Cerebellum (tissue), 5 donors: ENCODE results near the gene TECPR2.

- PRO-cap, 3 experiments = peak in 3 of 3 experiments; most common plus-strand start chr14:102363089 (in 2); most common minus-strand start chr14:102362838 (in 1)
- RAMPAGE, long total RNA = start-site peak on the minus strand at chr14:102362868-102362884, 144 and 99 reads in 2 replicates
These were observed at the start of gene TECPR2 for GRCh38 chr14:102362774-102364060. TECPR2 (plus strand) TSS chr14:102362941.

DNA sequence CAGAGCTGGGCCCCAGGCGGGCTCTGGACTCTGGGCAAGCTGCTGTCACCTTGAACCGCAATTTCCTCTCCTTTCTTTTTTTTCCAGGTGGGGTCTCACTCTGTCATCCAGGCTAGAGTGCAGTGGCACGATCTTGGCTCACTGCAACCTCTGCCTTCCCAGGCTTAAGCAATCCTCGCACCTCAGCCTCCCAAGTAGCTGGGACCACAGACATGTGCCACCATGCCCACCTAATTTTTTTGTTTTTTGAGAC lies 54.3 kb downstream of the ANKRD9 start:
- PRO-cap, 3 experiments = peak in 2 of 3 experiments; most common minus-strand start position 69 of the sequence (in 2)
- RAMPAGE, long total RNA = no peak

DNA sequence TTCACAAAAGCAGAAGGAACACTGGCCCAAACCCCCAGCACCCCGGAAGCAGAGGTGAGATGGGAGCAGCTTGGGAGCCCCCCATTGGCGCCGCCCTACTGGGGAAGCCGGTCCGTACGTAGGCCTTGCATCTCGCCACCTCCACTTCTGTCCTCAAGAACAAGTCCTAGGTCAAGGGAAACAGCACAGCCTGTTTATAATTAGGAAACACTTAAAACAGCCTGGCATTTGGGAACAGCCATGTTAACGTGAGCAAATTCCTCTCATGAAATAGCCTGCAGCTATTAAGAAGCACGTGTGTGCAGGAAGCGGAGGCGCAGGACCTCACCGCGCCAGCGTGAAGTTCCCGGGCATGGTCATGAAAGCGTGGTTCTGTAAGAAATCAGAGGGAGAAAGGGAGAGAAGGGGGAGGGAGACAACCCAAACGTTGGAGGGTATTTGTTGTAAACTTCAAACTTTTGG lies 7.7 kb downstream of the ANKRD9 start:
- PRO-cap, 3 experiments = no peak in any of the 3 experiments
- RAMPAGE, long total RNA = no peak

GRCh38 chr14:102508751-102509414 lies 693 bp downstream of the ANKRD9 start:
- PRO-cap, 3 experiments = peak in 3 of 3 experiments; most common plus-strand start chr14:102509319 (in 3); most common minus-strand start chr14:102509202 (in 2)
- RAMPAGE, long total RNA = no peak

GRCh38 chr14:102544295-102545405 lies 35.1 kb upstream of the ANKRD9 start:
- PRO-cap, 3 experiments = no peak in any of the 3 experiments
- RAMPAGE, long total RNA = no peak

- PRO-cap, 3 experiments = no peak in any of the 3 experiments
- RAMPAGE, long total RNA = no peak
These were observed 16.1 kb upstream of the TRAF3 start for GRCh38 chr14:102761019-102761700.

DNA sequence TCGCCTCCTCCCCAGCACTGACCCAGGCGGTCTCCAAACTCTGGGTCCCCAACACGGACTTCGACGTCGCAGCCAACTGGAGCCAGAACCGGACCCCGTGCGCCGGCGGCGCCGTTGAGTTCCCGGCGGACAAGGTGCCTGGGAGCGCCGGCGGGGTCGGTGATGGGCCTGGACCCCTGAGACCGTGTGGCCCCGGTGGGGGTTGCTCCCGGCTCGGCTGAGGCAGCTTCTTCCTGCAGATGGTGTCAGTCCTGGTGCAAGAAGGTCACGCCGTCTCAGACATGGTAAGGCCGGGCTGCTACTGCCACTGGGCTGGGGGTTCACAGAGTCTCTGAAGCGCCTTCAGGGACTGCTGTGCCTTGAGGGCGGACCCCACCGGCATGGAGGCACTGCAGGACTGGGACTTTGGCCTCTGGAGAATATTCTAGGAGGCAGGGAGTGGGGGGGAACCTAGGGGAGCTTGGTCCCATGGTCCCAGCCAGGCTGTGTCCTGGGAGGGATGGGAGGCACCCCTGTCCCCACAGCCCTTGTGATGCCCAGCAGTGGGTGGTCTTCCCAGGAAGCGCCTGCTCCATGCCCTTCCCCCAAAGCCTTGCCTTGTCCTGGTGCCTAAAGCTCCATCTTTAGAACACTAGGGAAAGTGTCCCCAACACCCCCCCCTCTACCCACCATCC lies 1.4 kb downstream of the AMN start:
- PRO-cap, 3 experiments = no peak in any of the 3 experiments
- RAMPAGE, long total RNA = no peak

DNA sequence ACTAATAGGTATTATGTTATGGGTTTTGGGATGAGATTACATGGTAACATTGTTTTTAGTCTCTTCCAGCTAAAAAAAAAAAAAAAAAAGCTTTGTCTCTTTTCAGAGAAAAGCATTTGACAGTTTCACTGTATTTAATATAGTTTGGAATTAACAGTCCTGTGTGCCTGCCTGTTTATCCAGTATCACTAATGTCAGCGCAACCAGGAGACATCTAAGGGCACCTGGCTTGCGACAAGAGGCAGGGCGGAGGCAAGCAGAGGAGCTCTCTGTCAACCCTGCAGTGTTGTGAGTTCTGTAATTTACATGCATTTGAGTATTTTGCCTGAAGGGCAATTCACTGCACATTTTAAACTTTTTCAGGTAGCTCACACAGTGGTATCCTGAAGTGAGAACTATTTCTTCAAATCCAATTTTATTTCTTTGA lies 6.0 kb downstream of the CDC42BPB start:
- PRO-cap, 3 experiments = no peak in any of the 3 experiments
- RAMPAGE, long total RNA = no peak

DNA sequence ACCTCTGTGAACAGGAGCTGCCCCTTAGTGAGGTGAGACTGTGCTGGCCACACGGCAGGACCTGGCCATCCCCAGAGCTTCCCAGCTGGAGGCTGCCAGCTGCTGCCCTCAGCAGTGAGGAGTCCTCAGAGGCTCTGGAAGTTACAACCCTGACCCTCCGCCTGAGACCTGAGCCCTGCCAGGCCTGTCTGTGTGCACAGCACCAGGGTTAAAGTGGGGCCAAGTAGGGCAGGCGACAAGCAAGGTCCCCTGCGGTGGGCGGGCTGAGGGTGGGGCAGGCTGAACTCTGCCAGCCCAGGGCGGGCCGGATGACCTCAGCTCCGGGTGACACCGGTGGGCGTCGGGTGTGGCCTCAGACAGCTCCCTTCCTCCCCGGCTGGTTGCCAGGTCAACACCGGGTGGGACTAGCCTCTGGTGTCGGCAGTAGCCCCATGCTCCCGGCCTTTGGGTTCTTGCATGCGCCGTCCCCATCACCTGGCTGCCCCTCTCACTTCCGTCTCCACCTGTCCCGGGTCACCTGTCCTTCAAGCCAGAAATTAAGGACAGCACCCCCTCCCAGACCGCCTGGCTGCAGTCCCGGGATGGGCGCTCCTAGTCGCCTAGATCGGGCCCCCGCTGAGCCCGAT lies 9.1 kb upstream of the LBHD2 start:
- PRO-cap, 3 experiments = no peak in any of the 3 experiments
- RAMPAGE, long total RNA = no peak

- PRO-cap, 3 experiments = no peak in any of the 3 experiments
- RAMPAGE, long total RNA = no peak
These were observed 4.8 kb downstream of the EXOC3L4 start for GRCh38 chr14:103098984-103099966.

GRCh38 chr14:103110553-103111472 lies 12.4 kb upstream of the TNFAIP2 start:
- PRO-cap, 3 experiments = no peak in any of the 3 experiments
- RAMPAGE, long total RNA = no peak

DNA sequence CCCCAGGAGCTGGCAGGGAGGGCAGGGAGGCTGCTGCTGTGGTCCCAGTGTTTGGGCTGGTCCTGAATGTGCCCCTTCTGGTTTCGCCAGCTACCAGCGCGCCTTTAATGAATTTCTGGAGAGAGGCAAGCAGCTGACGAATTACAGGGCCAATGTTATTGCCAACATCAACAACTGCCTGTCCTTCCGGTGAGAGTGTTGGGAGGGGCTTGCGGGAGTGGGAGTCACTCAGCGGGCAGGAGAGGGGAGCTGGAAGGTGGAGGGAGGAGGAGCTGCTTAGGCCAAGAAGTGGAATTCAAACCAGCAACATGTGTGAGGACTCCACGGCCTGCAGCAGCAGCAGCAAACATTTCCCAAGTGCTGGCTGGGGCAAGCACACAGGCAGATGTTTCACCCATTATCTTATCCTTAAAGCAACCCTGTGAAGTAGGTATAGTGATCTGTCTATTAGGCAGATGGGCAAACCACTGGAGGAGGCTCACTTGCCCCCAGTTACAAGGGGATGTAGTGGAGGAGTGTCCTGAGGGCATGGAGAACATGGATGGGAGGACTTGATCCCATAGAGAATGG lies 7.8 kb downstream of the TNFAIP2 start:
- PRO-cap, 3 experiments = no peak in any of the 3 experiments
- RAMPAGE, long total RNA = no peak

- PRO-cap, 3 experiments = no peak in any of the 3 experiments
- RAMPAGE, long total RNA = no peak
These were observed 12.1 kb downstream of the TNFAIP2 start for GRCh38 chr14:103135239-103135928.

GRCh38 chr14:103198505-103199166 lies 75.4 kb downstream of the TNFAIP2 start:
- PRO-cap, 3 experiments = no peak in any of the 3 experiments
- RAMPAGE, long total RNA = no peak

DNA sequence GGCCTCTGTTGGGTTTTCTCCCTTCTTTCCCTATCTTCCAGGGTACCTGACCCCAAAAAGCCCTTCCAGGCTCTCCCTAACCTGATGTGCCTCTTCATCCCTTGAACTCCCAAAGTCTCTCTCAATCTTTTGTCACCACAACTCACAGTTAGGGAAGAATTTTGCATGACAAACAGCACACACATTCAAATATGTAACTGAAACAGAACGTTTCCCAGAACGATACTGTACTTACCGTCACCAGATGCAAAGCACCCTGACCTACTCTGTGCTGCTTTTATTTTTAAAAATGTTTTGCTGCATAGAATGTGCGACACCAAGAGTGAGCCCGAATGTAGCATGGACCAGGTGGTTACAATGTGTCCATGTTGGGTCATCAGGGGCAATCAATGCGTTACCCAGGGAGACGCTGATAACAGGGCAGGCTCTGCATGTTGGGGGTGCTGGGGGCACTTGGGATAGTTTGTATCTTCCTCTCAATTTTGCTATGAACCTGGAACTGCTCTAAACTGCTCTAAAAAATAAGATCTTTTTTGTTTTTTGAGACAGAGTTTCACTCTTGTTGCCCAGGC lies 14.6 kb upstream of the EIF5 start:
- PRO-cap, 3 experiments = no peak in any of the 3 experiments
- RAMPAGE, long total RNA = no peak

- PRO-cap, 3 experiments = no peak in any of the 3 experiments
- RAMPAGE, long total RNA = no peak
These were observed 20.5 kb downstream of the CKB start for GRCh38 chr14:103502027-103502572.

- PRO-cap, 3 experiments = no peak in any of the 3 experiments
- RAMPAGE, long total RNA = no peak
These were observed 4.0 kb downstream of the CKB start for GRCh38 chr14:103518543-103519091.

DNA sequence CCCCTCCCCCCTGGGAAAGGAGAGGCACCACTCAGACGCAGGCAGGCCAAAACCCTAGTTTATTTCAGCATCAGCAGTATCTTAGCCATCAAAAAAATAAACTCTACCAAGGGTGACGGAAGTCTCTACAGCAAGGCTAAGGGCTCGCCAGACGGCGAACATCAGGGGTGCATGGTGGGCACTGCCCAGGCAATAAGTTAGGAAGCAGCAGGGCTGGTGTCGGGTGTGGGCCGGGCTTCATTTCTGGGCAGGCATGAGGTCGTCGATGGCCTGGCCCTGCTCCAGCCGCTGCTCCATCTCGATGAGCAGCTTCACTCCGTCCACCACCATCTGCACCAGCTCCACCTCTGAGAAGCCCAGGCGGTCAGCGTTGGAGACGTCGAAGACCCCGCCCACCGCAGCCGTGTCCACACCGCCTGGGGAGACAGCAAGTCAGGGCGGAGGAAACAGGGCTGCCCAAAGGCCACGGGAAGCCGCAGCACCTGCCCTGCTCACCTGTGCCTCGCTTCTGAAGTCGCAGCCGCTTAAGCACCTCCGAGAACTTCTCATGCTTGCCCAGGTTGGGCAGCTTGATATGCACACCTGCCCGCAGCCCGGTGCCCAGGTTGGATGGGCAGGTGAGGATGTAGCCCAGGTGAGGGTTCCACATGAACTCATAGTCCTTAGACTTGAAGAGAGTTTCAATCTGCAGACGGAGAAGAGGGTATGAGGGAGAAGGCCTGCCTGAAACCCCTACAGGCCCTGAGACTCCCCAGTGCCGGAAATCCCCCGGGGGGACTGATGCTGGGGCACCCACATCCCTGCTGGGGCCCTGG lies 2.8 kb downstream of the CKB start:
- PRO-cap, 3 experiments = no peak in any of the 3 experiments
- RAMPAGE, long total RNA = no peak

GRCh38 chr14:103550421-103551296 lies 11.8 kb downstream of the BAG5 start:
- PRO-cap, 3 experiments = no peak in any of the 3 experiments
- RAMPAGE, long total RNA = no peak

- PRO-cap, 3 experiments = no peak in any of the 3 experiments
- RAMPAGE, long total RNA = no peak
These were observed 1.1 kb downstream of the BAG5 start for GRCh38 chr14:103561270-103561780.